Metanephros (tissue), 2 donors: Measurements from ENCODE around the genes SPAG4, SCAND1 and MYL9.

- RAMPAGE, long total RNA, result no peak
These were observed 14.2 kb downstream of the ERGIC3 start for GRCh38 chr20:35555937-35556526.

DNA sequence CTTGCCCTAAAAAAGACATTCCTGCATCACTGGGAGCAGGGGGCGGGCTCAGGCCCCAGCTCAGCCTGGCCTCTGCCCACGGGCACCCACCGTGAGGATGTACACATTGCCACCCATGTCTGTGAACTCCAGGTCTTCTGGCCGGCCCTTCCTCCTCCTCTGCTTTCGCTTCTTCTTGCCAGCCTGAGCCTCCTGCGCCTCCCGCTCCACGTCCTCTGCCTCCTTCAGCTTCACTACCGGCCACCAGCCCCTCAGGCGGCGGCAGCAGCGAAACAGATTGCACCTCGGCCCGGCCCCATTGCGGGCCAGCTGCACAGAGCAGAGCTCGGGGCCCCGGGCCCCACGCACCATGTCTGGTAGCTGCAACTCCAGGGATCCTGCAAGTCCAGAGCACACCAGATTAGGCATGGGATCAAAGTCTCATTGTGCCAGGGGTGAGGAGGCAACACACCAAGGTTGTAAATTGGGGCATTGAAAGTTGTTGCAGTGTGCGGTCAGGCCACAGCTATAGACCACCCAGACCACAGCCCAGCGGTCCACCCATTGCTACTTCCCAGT, 17.5 kb downstream of the ERGIC3 start:
- RAMPAGE, long total RNA, result no peak

DNA sequence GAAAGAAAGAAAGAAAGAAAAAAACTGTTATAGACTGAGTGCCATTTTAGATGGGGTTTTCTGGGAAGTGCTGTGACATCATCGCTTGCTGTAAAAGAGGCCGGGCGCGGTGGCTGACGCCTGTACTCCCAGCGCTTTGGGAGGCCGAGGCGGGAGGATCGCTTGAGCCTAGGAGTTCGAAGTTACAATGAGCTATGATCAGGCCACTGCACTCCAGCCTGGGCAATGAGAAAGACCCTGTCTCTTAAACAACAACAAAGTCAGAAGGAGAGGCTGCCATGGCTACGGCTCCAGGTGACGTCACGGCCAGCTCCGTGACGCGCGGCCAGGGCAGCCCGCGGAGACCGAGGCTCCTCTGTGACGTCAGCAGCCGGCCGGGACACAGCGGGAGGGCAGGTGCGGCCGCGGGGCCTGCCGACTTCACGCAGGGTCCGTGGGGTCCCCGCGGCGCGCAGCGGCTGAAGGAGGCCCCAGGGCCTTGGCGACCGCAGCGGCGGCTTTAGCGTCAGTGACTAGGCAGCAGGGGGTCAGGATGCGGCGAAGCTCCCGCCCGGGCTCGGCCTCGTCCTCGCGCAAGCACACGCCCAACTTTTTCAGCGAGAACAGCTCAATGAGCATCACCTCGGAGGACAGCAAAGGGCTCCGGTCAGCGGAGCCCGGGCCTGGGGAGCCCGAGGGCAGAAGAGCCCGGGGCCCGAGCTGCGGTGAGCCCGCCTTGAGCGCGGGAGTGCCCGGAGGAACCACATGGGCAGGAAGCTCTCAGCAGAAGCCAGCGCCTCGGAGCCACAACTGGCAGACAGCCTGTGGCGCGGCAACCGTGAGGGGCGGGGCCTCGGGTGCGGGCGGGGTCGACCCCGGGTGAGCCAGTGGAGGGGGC, at the start of gene SPAG4:
SPAG4 (plus strand) TSS at position 358 of the 877 bp plus-strand sequence.
- RAMPAGE, long total RNA, result no peak

DNA sequence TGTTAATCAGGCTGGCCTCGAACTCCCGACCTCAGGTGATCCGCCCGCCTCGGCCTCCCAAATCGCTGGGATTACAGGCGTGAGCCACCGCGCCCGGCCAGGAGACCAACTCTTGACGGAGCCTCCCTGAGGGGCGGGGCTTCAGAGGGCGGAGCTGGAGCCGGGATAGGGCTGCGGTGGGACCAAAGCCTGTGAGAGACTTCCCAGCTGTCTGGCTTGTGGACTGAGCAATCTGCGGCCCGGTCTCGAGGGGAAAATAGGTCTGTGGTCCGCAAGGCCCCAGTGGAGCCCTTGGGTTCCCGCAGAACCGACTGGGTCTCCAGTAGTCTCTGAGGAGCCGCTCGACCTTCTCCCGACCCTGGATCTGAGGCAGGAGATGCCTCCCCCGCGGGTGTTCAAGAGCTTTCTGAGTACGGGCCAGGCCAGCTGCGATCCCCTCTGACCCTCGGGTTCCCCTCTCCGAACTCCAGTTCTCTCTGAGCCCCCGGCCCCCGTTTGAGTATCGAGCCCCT, 1.3 kb downstream of the SPAG4 start:
- RAMPAGE, long total RNA, result no peak

DNA sequence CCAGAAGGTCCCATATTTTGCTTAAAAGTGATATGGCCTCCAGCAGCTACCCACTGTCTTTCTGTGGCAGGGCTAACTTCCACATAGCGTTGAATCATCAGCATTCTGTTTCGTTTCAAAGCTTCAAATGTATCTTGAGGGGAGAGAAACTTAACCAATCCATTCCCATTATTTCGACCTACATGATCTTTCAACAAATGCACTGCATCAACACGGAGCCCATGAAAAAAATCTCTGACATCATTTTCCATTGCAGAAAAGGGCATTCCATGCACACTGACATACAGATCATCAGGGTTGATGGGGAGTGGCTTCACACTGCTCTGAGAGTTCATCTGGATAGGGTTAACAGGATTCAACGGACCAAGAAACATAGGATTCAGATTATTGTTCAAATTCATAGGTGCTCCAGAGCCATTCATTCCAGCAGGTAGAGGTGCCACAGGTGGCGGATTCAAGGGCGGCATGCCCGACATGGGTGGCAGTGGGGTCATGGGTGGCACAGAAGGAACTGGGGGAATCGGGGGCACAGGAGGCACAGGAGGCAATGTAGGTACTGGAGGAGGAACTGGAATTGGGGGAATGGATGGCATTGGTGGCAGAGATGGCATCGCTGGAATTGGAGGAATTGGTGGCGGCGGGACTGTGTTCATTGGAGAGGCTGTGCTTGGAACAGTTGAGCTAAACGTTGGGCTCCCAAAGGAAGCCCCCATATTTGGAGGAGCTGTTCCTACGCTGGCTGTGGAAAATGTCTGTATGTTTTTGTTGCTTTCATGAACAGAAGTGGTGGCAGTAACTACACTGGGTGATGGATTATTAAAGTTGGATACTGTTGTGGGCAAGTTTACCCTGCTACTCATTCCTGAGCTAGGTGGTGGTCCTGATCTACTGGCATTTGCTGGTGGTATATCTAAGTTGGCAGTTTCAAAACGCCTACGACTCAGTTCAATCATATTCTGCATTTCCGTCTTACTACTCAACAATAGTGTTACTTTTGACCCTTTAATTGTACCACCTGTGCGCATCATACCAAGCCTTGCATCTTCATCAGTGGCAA, 10.2 kb downstream of the CPNE1 start:
- RAMPAGE, long total RNA, result no peak

DNA sequence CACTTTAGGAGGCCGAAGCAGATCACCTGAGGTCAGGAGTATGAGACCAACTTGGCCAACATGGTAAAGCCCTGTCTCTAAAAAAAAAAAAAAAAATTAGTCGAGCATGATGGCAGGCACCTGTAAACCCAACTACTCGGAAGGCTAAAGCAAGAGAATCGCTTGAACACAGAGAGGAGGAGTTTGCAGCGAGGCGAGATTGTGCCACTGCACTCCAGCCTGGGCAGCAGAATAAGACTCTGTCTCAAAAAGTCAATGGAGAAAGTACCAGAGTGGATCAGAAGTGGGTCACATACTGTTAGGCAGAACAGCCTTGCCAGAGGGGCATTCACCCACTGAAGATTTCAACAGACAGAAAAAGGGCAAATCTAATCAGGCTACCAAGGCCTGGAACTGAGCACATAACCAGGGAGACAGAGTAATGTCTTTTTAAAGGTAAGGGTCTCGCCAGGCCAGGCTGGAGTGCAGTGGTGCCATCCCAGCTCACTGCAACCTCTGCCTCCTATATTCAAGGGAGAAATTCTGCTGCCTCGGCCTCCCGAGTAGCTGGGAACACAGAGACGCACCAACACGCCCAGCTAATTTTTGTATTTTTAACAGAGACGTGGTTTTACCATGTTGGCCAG, 21.4 kb downstream of the RBM39 start:
- RAMPAGE, long total RNA, result no peak

DNA sequence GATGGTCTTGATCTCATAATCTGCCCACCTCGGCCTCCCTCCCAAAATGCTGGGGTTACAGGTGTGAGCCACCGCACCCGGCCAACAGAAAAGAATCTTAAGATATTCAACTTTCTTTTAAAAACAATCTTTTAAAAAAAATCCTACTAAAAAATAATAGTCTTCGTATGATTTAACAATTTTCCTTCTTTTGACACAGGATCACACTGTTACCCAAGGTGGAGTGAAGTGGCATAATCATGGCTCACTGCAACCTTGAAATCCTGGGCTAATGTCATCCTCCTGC, 21.0 kb downstream of the RBM39 start:
- RAMPAGE, long total RNA, result no peak

DNA sequence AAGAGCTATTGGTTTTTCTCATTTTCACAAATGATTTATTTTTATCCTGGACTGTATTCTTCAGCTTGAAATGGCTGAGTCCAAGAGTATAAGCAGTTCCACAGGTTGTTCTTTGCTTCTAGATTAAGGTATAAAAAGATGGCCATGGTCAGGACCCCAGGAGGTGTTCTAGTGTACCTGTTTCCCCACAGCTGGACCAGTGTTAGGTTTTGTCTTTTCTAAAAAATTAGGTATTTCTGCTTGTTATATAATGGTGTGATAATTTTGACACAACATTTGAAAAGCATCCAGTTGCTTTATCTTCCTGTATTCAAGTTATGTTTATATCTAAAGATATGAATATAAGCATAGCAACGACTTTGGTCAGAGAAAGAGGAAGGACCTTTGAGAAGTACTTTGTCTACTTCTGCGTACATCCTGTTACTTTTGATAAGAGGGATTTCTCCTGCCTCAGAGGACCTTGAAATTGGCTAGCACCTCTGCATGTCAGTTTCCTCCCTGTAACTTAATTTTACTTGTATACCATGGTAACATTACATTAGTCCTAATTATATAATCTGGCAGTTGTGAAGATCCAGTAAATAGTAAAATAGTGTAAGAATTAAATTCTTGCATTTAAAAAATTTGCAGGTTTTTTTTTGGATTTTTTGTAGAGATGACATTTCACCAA, 24.7 kb downstream of the PHF20 start:
- RAMPAGE, long total RNA, result no peak

DNA sequence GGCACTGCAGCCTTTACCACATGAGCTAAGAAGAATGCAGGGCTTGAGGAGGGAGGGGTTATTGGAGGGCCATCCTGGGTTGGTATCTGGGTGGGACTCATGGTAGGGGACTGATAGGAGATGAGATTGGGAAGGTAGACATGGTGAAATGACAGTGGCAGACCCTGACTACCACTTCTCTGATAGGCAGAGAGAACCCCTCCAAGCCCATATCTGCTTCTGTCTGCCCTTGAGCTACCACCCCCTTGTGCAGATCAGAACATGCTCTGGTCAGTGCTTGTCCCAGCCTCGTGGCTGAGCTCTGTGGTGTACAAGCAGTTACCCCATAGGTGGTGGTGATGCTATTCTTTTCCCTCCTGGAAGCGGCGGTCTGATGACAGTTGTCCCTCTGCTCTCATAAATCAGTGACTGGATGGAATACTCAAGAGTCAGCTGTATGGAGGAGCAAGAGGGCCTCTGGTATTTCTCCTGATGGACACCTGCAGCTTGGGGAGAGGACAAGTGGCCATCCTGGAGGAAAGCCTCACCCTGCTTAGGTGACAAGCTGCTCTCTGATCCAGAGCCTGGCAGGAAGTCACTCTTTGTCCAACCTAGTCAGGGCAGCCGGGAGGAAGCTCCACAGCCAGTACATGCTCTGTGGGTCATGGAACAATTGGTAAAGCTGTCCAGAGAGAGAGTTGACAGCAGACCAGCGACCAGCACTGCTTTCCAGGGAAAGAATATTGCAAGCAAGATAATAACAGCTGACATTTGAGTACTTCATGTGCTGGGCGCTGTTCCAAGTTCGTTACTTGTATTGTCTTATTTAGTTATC, 47.3 kb downstream of the SCAND1 start:
- RAMPAGE, long total RNA, result no peak

- RAMPAGE, long total RNA, result no peak
These were observed 1.6 kb downstream of the SCAND1 start for GRCh38 chr20:35952250-35953454.

- RAMPAGE, long total RNA, result no peak
These were observed 669 bp downstream of the SCAND1 start for GRCh38 chr20:35953455-35954210.

- RAMPAGE, long total RNA, result start-site peak on the minus strand at chr20:35954300-35954337, 143 and 58 reads in 2 replicates; start-site peak on the minus strand at chr20:35954454-35954502, 256 and 30 reads in 2 replicates
These were observed at the start of gene SCAND1 for GRCh38 chr20:35954211-35955481. Gene SCAND1 (minus strand): TSS chr20:35954502.

DNA sequence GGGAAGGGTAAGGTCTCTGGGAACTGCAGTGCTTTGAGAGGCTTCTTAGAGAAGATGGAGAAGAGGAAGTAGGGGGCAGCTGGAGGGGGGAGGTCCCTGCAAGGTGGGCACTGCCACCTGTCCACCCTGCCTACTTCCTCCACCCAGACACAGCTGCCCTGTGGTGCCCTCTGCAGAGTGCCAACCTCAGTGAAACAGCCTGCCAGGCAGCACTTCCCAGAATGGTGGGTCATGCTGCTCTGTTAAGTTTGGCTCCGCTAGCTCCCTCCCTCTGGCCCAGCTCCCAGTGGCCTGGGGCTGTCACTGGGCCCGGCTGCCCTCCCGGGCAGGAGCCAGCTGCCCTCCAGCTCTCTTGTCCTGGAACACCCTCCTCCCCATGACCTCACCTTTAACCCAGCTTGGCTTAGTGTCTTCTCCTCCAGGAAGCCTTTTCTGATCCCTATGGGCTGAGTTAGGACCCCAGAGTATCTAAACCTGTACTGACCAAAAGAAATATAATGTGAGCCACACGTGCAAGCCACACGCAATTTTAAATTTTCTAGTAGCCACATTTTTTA, 5.0 kb upstream of the EPB41L1 start:
- RAMPAGE, long total RNA, result no peak

DNA sequence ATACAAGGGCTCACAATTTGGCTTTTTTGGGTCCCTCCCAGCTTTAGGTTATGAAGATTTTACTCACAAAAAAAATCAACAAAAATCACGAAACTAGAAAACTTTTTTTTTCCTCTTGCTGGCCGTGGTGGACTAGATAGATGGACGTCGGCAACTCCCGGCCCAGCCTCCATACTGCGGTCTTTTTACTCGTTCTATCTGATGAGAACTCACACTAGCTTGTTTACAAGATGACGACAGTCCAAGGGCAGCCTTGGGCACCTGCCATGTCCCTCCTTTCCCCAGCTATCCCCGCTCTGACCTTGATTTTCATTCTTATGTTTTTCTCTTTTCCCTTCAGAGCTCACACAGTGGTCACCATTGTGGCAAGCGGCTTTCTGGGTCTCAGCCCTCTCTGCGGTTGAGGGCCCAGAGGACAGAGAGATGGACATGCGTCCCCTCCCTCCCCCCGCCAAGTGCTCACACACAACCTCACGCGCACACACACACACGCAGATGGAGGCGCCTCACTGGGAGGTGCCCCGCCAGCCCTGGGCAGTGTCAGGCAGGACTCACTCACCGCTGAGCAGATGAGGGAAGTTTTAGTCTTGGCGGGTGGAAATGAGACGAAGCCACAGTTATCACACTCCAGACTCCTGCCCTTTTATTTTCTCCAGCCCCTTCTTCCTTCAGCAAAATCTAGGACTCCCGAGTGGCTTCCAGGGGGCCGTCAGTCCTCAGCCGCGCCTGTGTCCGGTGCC, 14.0 kb upstream of the MYL9 start:
- RAMPAGE, long total RNA, result no peak

- RAMPAGE, long total RNA, result start-site peak on the plus strand at chr20:36541486-36541536, 2,094 and 1,133 reads in 2 replicates
These were observed at the start of gene MYL9 for GRCh38 chr20:36540847-36541650. Gene MYL9 (plus strand): TSS chr20:36541519.

GRCh38 chr20:36549075-36549921, 8.0 kb downstream of the MYL9 start:
- RAMPAGE, long total RNA, result no peak

- RAMPAGE, long total RNA, result no peak
These were observed 724 bp downstream of the TGIF2 start for GRCh38 chr20:36574186-36574456.

DNA sequence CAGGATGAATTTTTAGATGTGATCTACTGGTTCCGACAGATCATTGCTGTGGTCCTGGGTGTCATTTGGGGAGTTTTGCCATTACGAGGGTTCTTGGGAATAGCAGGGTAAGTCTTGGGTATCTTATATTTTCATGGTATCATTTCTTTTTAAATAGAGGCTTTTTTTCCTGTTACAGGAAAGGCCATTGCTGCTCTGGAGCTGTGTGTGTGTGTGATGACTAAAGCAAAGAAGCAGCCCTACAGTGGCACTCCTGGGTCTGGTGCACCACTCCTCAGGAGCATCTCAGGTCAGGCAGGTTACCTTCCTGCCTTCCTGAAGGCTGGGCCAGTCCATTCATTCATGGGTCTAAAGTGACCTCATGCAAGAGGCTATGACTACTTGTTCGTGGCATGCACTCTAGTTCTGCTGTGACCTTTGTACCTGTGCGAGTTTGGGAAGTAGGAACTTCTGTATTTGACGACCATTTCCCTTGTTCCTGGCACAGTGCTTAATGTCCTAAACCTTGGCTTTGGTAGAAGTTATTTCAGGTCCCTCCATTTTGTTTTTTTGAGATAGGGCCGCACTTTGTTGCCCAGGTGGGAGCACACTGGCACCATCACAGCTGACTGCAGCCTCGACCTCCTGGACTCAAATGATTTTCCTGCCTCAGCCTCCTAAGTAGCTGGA, 2.3 kb downstream of the RAB5IF start:
- RAMPAGE, long total RNA, result no peak

- RAMPAGE, long total RNA, result no peak
These were observed 30.7 kb upstream of the SLA2 start for GRCh38 chr20:36676756-36677092.

DNA sequence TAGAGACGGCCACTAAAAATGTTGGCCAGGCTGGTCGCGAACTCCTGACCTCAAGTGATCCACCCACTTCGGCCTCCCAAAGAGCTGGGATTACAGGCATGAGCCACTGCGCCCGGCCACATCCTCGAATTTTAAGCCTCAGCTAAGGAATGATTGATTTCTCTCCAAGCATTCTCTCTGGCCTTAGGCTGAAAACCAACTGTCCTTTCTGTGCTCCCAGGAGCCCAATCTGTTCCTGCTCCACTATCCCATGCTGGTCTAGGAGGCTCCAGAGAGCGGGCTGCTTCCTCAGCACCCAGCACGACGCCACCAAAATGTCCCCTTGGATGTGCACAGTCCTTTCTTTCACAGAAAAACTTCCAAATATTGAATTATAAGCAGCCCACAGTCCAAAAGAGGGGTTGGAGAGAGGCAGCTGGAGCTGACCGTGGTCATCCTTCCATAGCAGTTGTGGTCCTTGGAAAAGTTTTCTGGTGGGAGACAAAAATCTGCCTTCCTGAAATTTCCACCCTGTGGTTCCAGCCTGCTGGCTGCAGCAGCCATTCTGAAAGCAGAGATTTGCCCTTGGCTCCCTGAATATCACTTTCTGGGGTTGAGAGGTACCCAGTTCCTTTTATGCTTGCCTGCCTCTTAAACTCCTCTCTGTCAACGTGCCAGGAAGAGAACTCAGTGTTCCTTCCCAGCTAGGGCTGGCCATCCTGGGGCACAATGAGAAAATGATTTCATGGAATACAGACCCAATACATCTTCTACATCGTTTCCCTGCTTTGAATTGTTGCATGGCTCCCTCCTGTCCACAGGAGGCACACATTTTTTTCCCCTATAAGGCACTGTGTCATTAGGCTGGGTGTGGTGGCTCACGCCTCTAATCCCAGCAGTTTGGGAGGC, 1.4 kb upstream of the DSN1 start:
- RAMPAGE, long total RNA, result no peak